Measurements from ENCODE around the genes KCTD18, AOX1, FLACC1, ALS2 and FZD7.

DNA sequence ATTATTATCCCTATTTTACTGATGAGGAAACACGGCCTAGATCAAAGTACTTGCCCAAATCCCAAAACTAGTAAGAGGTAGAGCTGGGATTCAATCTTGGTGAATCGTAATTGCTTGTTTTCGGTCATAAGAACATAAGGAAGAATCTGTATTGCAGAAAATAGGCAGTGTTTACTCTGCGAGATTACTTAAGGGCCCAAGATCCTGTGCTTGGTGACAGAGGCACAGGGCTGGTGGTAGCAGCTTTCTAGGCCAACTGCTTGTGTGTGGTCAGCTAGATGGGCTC, 70.6 kb downstream of the SPATS2L start:
- RRBS, result no CpG with 5 or more reads among the region's 4 CpGs

- RRBS, result 2% methylated on average over 56 of the region's 79 CpGs
Measured at GRCh38 chr2:200509569-200510384, at the start of gene KCTD18. Gene KCTD18 (minus strand): TSS chr2:200510068.

DNA sequence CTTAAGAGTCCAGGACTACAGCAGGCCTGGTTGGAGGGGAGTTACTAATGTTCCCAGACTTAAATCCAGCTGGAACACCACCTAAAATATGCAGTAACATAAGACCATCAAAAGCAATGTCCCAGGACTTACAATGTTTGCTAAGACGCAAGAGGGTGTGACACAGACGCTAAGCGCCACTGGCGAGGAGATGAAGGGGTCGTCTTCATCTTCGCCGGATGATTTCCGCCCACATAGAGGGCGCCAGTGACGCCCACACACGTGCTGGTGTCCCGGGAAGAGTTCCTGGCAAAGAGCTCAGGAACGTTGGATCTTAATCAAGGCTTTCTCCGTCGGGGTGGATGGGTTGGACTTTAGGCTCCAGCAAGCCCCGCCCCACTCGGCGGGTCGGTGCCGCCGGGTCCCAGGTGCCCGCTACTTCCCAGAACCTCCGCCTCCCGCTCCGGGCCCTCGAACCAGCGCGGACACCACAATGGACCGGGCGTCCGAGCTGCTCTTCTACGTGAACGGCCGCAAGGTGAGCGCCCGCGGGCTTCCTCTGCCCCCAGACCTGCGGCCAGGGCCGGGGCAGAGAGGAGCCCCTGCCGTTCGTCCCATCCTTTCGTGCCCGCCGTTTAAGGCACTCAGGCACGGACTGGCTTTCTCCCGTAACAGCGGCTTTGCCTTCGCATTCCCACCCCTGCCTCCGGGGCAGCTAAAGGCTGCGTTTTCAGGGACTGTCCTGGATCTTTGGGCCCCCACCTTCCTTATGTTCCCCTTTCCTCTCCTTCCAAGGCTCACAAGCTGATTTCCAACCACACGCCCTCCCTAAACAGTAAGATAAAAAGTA, at the start of gene AOX1:
Gene AOX1 (plus strand): TSS at position 378 of the 829 bp plus-strand sequence.
- RRBS, result 94% methylated on average over 30 of the region's 51 CpGs

DNA sequence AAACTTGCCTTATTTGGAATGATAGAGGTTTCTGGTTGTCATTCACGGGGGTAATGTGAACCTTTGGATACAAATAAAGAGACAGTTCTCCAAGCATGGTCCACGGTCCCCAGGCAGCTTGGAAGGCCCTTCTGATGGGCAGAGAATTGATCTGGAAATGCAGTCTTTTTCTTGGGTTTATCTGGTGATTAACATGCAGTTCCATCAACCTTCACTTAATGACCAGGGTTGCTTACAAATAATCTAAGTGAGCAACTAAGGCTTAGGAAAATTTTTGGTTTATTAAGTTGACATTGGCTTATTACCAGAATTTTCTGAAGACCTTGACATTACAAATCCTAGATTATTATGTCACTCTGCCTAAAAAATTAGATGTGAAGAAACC, 69.8 kb downstream of the AOX1 start:
- RRBS, result no CpG with 5 or more reads among the region's 2 CpGs

DNA sequence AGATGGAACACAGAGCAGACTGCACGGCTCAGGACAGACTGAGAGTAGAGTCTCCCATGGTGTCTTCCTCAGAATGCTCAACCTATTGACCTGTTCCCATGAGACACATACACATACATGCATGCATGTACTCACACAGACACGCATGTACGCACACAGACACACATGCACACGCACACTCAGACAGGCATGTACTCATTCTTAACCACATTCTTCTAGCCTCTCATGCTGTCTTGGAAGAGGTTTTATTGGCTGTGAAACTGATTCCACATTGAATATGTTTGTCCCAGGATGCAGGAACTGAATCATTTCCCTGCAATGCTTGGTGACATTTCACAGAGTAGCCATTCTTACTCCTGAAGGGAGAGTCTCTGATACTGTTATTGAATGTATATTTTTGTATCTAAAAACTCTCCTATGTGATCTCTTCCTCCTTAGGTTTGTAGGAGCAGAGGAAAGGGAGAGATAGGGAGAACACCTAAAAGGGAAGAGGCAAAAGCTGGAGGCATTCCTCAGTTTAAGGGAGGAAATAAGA, 23.4 kb upstream of the BZW1 start:
- RRBS, result no CpG with 5 or more reads among the region's 4 CpGs

DNA sequence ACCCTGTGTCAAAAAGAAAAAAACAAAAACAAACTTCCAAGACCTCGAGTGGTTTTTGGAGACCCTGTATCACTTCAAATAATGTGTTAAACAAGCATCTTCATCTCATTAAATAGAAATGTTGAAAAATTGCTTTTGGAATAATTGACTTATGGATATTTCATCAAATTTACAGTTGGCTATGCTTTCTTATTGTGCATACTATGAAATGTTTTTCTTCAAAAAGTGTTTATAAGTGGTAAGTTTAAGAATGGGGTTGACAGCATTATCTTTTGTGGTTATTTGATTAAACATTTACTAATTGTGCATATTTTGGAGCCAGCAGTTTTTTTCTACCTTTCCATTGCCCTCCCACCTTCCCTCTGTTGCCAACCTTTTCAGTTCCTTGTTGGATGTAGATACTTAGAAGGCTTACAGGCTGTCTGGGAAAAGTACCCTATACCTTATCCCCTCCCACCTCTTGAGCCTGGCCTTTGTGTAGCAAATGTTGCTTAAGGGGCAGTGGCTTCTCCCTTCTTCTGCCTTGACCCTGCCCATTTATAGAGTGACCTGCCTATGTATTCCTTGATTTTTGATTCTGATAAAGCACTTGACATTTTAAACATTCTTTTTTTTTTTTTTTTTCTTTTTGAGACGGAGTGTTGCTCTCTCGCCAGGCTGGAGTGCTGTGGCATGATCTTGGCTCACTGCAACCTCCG, 1.3 kb downstream of the NIF3L1 start:
- RRBS, result no CpG with 5 or more reads among the region's 4 CpGs

GRCh38 chr2:201058796-201059625, 12.5 kb downstream of the HYCC2 start:
- RRBS, result no CpG with 5 or more reads among the region's 1 CpG

- RRBS, result no CpG with 5 or more reads among the region's 5 CpGs
Measured at GRCh38 chr2:201122113-201123339, 6.6 kb downstream of the CFLAR start.

GRCh38 chr2:201176123-201176799, 6.7 kb upstream of the CASP10 start:
- RRBS, result no CpG with 5 or more reads among the region's 10 CpGs

DNA sequence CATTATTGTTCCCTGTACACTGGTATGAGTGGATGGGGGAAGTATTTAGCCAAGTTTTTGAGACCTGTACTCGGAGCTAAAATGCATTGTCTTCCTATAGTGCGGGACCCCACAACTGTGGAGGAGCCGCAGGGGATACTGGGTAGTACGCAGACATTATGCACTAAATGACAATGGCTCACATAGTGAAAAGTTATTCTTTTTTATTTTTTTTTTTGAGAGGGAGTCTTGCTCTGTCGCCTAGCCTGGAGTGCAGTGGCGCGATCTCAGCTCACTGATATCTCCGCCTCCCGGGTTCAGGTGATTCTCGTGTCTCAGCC, 26.1 kb upstream of the CASP8 start:
- RRBS, result no CpG with 5 or more reads among the region's 10 CpGs

DNA sequence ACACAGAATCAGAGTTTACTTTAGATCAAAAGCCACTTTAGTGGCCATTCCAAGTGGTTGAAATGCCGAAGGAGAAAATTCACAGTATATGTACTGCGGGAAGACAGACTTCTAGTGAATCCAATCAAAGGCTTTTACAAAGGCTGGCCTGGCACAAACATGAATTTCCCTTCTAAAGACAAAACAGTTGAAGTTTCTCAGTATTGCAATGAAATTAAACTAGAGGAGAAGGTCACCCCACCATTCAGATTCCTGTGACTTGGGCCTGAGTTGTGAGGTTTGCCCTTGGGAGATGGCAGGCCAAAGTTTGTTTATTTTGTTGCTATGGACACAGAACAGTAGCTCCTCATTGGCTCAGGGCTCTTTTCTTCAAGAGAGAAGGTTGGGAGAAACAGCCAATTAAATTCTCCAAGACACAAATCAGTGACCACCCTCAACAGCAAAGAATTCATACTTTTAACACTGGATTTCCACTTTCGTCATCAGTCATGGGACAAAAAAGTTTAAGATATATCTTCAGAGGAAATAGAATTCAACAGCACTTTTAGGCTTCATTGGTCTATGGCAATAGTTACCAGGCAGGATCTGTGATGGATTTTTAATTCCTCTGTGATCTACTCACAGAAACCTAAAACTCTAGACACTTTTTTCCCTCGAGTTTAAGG, at the start of gene FLACC1:
Gene FLACC1 (minus strand): TSS at position 273 of the 665 bp plus-strand sequence.
- RRBS, result no CpG with 5 or more reads among the region's 4 CpGs

DNA sequence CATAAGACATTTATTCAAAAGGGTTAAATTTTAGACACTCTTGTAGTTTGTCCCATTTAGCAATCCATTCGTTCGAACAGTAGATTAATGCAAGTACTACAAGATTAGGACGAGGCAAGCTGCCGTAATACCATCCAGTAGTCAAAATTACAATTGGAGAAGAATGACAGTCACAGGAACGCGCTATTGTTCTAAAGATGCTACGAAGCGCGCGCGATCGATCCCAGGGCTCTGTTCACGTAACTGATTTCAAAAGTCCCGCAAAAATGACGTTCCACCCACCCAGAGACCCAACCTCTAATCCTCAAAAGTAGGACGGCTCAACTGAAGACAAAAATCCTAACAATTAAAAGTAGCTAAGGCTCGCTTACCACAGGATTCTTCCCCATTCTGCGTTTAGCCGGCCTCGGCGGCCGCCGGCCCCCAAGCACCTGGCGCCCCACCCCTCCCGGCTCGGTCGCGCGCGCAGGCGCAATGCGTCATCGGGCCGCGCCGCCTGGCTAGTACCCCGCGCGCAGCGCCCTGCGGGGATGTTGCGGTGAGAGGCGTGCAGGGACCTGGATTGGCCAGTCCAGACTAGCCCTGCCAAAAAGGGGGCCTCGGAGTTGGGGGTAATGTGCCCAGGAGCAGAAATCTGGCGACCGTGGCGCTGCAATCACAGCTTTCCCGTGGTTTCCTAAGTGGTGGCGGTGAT, 918 bp downstream of the TMEM237 start:
- RRBS, result no CpG with 5 or more reads among the region's 49 CpGs

- RRBS, result no CpG with 5 or more reads among the region's 13 CpGs
Measured at GRCh38 chr2:201643798-201644692, 742 bp upstream of the TMEM237 start.

- RRBS, result no CpG with 5 or more reads among the region's 2 CpGs
Measured at GRCh38 chr2:201645199-201645534, 1.9 kb upstream of the TMEM237 start.

DNA sequence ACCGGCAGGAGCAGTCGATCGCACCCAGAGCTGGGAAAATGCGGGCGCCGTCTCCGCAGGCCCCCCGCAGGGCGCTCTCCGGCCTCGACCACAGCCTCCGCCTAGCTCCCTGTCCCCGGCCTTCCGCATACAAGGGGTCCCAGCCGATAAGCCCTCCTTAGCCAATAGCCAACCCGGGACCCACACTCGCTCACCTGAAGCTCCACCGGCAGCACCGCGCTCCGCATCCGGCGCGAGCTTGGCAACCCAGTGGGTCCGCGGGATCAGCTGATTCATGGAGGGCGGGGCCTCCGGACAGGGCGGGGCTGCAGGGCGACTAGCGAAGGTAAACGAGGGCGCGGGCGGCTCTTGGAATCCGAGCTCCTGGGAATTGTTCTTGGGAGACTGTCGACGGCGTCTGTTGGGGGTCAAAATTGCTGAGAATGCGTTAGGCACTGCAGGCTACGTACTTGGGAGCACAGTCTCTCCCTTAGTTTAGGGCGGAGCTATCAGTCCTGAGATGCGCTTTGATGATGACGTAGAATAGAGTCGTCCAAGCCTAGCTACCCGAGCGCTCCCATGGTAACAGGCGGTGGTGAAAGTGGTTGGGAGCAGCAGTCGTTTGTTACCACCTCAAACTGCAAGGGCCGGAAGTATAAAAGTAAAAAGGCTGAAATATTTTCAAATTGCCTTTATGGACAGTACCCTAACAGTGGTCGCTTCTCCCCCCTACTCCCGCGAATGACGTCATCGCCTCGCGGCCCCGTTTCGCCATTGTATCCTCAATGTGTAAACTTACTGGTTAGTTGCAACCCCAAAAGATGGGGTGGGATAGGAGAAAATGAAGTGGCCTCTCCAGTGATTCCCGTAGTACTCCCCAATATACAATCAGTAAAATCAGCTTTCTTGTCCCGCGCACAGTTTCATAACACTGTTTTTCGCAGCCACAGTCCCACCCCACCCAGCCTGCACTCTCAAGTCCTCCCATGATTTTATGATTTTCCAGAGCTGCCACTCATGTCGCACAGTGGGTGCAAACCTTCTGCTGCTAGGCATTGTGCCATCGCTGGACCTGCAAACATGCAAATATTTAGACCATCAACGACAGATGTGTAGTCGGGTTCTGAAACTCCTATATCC, at the start of gene ALS2:
Gene ALS2 (minus strand): TSS at position 251 of the 1,119 bp plus-strand sequence.
- RRBS, result 1% methylated on average over 20 of the region's 67 CpGs

- RRBS, result no CpG with 5 or more reads among the region's 5 CpGs
Measured at GRCh38 chr2:202019986-202020460, 13.6 kb upstream of the FZD7 start.

DNA sequence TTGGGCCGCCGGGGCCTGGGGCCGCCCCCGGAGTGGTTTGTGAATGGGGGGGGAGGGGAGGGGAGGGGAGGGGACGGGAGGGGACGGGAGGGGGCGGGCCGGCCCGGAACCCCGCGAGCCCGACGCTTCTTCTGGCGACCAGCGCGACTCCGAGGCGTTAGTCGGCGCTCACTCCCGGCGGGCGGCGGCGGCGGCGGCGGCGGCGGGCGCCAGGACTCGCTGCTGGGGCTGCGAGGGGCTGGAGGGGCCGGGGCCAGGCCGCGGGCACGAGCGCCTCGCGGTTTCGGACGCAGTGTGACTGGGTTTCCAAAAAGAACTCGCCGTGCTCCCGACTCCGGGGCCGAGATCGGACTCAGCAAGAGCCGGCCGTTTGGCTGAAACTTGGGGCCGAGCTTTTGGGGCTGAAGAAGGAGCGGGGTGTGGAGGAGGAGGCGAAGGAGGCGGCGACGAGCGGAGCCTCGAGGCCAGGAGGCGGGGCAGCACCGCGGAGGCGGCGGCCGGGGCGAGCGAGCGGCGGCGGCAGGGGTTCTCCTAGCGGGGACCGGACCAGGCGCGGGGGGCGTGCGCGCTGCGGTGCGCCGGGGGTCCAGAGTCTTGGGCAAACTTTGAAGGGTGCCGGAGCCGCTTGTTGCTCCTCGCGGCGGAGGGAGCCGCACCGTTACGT, at the start of gene FZD7:
Gene FZD7 (plus strand): TSS at position 157 of the 664 bp plus-strand sequence.
- RRBS, result 1% methylated on average over 65 of the region's 87 CpGs

DNA sequence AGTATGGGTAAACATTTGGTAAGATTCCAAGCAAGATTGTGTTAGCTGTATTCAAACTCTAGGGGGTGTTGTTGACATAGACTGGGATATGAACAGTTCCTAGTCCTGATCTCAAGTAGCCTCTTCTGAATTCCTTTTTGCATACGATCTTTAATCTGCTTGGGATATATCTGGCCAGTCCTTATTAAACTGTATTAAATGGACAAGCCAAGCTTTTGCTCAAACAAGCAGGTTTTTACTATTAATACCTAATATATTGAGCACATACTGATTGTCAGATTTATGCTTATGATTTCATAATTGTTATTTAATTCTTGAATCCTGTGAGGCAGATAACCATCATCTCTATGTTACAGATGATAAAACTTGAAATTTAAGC, 13.5 kb downstream of the NOP58 start:
- RRBS, result no CpG with 5 or more reads among the region's 1 CpG

Data from Ishikawa (cell line).